LHCN-M2 (cell line): ENCODE measurements around the genes ACTMAP and CYP2A6.

- RAMPAGE, long total RNA = no peak
Measured at GRCh38 chr19:40465940-40466787, 619 bp upstream of the BLVRB start.

- RAMPAGE, long total RNA = no peak
Measured at GRCh38 chr19:40523050-40523703, 53.5 kb upstream of the SHKBP1 start.

- RAMPAGE, long total RNA = no peak
Measured at GRCh38 chr19:40530042-40530940, 46.4 kb upstream of the SHKBP1 start.

- RAMPAGE, long total RNA = no peak
Measured at GRCh38 chr19:40592365-40592642, 8.9 kb upstream of the LTBP4 start.

GRCh38 chr19:40716387-40716755 is 315 bp downstream of the COQ8B start:
- RAMPAGE, long total RNA = no peak

GRCh38 chr19:40750035-40750784 is at the start of gene ACTMAP:
Gene ACTMAP (minus strand): TSS chr19:40750477.
- RAMPAGE, long total RNA = no peak

DNA sequence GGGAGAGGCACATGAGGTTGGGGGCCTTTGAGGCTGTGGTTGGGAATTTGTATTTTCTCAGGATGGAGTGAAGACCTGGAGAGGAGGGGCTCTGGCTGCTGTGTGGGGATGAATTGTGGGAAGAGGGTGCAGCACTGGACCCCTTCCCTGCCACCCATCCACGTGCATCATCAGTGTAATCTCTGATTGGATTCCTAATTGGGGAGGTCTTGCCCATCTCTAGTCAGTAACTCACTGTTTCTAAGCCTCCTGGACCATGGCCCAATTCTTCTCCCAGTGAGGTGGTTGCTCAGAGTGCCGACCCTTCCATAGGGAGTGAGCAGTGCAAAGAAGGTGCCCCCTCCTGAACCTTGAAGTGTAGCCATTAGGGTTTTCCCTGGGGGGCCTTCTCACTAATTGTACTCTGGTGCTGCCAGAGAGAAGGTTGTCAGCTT is 5.5 kb downstream of the EGLN2 start:
- RAMPAGE, long total RNA = no peak

GRCh38 chr19:40809515-40810551 is 10.8 kb downstream of the EGLN2 start:
- RAMPAGE, long total RNA = no peak

- RAMPAGE, long total RNA = no peak
Measured at GRCh38 chr19:40850130-40850934, at the start of gene CYP2A6. Gene CYP2A6 (minus strand): TSS chr19:40850447.

GRCh38 chr19:40982470-40983215 is 8.4 kb upstream of the CYP2B6 start:
- RAMPAGE, long total RNA = no peak

GRCh38 chr19:41127730-41128069 is 13.5 kb downstream of the CYP2F1 start:
- RAMPAGE, long total RNA = no peak

- RAMPAGE, long total RNA = no peak
Measured at GRCh38 chr19:41167500-41168086, 25.4 kb upstream of the CYP2S1 start.

- RAMPAGE, long total RNA = no peak
Measured at GRCh38 chr19:41172303-41172977, 20.6 kb upstream of the CYP2S1 start.

- RAMPAGE, long total RNA = no peak
Measured at GRCh38 chr19:41263352-41264275, 558 bp upstream of the HNRNPUL1 start.

- RAMPAGE, long total RNA = no peak
Measured at GRCh38 chr19:41273393-41274160, 9.4 kb downstream of the HNRNPUL1 start.

DNA sequence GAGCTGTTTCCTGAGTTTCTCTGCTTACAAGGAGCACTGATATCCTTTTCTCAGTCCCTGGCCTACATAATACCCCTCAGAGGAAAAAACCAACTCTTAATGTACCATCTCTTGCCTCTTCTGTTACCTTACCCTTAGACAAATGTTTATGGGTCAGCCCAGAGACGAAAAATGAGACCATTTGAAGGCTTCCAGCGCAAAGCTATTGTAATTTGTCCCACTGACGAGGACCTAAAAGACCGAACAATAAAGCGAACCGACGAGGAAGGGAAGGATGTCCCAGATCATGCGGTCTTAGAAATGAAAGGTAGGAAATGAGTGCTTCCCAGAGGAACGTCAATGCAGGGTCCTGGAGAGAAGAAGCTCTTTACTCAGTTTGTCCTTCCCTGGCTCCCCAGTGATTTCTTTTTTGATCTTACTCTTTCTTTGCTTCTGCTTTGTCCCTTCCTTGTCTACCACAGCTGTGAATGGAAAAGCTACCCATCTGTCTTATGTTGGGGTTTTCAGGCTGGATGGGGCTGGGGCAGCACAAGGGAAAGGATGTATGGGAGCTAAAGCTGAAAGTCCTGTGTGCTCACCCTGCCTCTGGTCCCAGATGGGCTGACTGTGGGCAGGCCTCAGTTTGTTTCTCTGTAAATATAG is 8.5 kb upstream of the CCDC97 start:
- RAMPAGE, long total RNA = no peak

DNA sequence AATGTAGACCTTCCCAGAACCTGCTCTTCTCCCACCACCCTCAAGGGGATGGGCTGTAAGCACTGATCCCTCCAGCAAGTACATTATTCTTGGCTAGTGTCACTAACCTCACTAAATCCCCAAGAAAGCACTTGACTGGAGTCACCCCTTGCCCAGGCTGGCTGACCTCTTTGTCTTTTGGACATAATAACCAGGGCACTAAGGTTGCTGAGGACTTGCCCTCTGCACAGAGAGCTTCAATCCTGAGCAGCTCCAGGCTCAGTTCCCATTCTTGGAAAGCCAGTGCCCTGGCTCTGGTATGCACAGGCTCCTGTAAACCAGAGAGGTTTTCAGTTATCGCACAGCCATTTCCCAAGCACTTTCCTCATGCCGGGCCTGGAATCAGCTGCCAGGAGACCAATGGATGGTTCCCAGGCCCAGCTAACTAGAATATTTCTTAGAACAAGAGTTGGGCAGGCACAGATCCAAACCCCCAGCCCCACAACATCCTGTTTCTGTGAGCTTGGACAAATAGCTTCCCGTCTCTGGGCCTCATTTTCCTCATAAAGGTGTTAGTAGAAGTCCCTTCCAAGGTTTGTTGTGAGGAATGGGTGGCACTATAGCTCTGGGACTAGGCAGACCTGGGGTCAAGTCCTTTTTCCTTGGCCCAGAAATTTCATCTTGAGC is 5.4 kb upstream of the CCDC97 start:
- RAMPAGE, long total RNA = no peak

DNA sequence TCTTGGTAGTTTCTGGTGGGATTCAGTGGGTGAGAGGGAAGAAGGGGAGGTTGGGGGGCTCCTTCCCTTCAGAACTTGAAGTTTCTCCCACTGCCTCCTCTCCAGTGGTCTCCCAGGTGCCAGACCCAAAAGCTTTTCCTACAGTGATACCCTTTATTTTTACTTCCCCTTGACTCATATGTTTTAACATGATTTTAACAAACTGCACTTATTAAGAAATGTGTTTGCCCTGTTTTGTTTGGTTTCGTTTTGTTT is 2.7 kb upstream of the CCDC97 start:
- RAMPAGE, long total RNA = no peak

GRCh38 chr19:41328185-41329504 is 18.7 kb downstream of the CCDC97 start:
- RAMPAGE, long total RNA = no peak

DNA sequence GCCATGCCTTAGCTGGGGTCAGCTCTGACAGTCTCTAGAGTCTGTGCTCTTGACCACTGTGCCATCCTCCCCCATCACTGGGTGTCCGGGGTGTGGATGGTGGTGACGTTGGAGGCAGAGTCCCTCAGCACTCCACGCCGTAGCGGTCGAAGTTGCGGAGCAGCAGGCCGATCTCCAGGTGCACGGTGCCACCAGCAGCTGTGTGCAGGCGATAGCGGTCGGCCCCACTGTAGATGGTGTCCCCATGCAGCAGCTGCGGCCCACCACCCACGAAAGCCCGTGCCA is 796 bp upstream of the TGFB1 start:
- RAMPAGE, long total RNA = no peak